Colon Carcinoma Metastatic in the Brain (tissue), 2 donors: ENCODE data around the gene DHX34.

DNA sequence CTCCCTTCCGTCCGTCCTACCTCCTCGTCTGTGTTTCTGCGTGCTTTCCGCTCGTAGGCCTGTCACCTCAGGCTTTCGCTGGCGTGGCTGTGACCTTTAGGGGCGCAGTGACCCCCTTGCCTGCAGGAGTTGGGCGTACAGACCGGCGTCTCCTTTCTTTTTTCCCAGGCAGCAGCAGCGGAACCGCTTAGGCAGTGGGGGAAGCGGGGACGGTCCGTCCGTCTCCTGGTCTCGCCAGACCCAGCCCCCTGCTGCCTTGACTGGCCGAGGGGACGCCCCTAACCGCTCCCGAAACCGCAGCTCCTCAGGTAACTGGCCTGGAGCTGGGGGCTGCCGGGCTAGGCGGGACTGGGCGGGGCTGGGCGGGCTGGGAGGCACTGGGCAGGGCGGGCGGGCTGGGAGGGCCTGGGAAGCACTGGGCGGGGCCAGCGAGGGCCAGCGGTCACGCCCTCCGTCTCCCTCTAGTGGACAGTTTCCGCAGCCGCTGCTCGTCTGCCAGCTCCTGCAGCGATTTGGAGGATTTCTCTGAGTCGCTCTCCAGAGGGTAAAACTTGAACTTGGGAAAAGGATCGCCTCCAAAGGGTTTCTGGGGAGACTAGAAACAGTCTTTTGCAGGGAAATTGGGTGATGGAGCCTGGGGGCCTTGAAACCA is 6.2 kb downstream of the PGLYRP1 start:
- PRO-cap, 2 experiments: no peak in any of the 2 experiments

- PRO-cap, 2 experiments: no peak in any of the 2 experiments
Observed at GRCh38 chr19:46020578-46021420, 2.1 kb downstream of the PGLYRP1 start.

- PRO-cap, 2 experiments: peak in 2 of 2 experiments; most common plus-strand start chr19:46068833 (in 1)
Observed at GRCh38 chr19:46068316-46069174, 27.7 kb upstream of the IGFL4 start.

GRCh38 chr19:46189857-46190410 is 39.6 kb upstream of the IGFL1 start:
- PRO-cap, 2 experiments: no peak in any of the 2 experiments

DNA sequence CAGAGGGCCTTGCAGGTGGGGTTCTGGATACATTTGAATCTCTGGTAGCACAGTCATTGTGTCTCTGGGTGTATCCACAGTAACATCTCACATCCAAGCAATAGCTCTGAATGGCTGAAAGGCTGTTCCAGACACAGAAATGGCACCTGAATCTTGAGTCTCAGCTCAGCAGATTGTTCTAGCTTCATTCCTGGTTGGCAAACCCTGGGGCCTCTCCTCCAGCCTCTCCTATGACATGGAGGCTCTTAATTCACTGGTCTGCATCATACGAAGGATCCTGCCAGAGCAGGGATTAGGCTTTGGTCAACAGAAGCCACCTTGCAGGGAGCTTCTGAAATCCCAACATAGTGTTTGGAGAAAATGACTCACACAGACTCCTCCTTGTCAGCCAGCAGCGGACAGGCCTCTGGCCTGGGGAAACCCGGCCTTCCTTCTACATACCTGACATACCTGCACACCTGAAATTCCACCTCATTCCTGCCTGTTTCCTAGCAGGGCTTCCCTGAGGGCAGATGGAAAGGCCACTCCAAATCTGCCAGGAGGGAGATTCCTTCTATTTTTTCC is 18.5 kb upstream of the IGFL1 start:
- PRO-cap, 2 experiments: no peak in any of the 2 experiments

DNA sequence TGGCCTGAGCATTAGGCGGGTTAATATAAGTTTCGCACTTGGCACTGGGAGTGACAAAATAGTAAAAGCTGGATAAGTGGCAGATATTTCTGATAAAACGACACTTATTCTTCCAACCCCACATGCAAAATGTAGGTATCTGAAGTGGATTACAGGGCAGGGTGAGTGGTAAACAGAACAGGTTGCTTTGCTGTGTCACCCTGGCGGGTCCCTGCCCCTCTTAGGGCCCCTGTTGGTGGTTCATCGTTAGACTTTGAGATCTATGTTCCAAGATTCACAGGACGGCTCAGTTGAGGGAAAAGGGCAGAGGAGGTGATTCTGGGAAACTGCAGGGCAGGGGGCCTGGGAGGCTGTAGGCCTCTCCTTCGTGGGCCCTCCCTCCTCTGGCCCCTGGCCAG is 6.3 kb downstream of the HIF3A start:
- PRO-cap, 2 experiments: no peak in any of the 2 experiments

DNA sequence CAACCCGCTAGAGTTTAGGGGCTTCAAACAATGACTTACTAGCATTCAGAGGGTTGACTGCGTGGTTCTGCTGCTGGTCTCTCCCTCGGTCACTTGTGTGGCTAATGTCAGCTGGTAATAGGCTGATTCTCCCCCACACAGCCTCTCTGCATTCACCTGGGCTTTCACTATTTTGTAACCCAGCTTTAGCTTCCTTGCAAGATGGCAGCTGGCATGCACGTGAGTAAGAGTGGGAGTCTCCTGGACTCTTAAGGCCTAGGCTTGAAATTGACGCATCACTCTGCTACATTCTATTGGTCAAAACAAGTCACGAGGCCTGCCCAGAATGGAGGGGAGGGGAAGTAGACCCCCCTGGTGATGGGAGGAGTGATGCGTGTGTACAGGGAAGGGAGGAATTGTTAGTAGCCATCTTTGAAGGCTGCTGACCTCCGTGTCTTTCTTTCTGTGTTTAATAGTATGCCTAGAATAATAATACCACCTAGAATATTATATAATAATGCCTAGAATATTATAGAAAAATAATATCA is 24.9 kb upstream of the PNMA8B start:
- PRO-cap, 2 experiments: no peak in any of the 2 experiments

GRCh38 chr19:46733664-46734297 is 12.1 kb upstream of the FKRP start:
- PRO-cap, 2 experiments: no peak in any of the 2 experiments

GRCh38 chr19:46764603-46765296 is 18.5 kb upstream of the STRN4 start:
- PRO-cap, 2 experiments: no peak in any of the 2 experiments

- PRO-cap, 2 experiments: peak in 1 of 2 experiments; most common plus-strand start chr19:46839985 (in 1); most common minus-strand start chr19:46839903 (in 1)
Observed at GRCh38 chr19:46839817-46840266, 10.8 kb downstream of the AP2S1 start.

GRCh38 chr19:46863707-46864869 is 3.3 kb downstream of the ARHGAP35 start:
- PRO-cap, 2 experiments: no peak in any of the 2 experiments

DNA sequence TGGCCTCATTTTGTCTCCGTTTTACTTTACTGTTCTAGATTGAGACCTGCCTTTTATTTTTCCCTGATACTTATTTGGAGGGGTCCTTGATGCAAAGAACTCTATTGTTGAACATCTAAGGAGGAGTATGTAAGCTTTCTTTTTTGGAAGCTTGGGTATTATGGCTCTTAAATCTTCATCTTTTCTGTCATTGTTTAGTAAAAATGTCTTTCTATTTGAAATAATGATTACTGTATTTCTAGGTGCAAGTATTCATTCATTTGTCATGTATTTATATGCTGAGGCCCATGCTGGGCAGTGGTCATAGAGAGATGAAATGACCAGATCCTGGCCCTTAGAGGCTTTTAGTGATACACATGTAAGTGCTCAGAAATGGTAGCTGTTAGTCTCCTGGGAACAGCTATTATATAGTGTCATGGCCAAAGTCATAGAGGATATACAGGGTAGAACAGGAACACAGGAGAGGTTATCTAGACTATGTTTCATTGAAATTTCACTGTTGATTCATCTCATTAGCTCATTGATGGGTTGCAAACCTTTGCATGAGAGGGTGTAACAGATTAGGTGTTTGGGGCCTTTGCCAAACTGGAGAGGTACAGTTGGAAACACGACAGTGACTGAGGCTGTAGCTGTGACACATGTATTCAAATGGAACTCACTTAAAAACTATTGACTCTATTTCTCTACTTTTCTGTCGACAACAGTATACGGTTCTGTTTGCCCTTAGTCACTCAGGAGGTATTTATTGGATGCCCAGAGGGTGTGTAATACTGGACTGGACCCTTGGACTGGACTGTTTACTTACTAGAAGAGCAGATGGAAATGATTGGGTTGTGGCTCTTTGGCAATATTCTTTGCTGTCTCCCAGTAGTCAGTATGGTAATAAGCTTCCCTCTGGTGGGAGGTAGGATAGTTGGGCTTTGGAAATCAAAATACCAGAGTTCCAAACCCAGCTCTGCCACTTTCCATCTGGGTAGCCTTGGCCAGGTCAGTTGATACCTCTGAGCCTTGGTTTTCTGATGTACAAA is 29.6 kb downstream of the ARHGAP35 start:
- PRO-cap, 2 experiments: no peak in any of the 2 experiments

GRCh38 chr19:46967759-46968394 is 51.8 kb upstream of the NPAS1 start:
- PRO-cap, 2 experiments: no peak in any of the 2 experiments

GRCh38 chr19:46988574-46988992 is 31.1 kb upstream of the NPAS1 start:
- PRO-cap, 2 experiments: no peak in any of the 2 experiments

DNA sequence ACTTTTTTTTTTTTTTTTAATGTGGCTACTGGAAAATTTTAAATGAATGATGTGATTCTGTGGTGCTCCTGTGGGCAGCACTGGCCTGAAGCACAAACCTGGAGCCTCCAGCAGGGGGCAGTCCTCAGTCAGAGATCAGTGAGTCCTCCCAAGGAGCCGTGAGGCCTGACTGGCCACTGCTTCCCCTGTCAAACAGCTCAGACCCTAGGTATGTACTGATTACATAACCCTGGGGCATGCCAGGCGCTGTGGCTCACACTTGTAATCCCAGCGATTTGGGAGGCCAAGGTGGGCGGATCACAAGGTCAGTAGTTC is 30.9 kb upstream of the TMEM160 start:
- PRO-cap, 2 experiments: no peak in any of the 2 experiments

GRCh38 chr19:47157941-47158212 is 27.2 kb downstream of the SAE1 start:
- PRO-cap, 2 experiments: no peak in any of the 2 experiments

- PRO-cap, 2 experiments: no peak in any of the 2 experiments
Observed at GRCh38 chr19:47228214-47228796, 2.7 kb downstream of the BBC3 start.

- PRO-cap, 2 experiments: peak in 2 of 2 experiments; most common plus-strand start chr19:47349355 (in 2)
Observed at GRCh38 chr19:47349151-47350290, at the start of gene DHX34. DHX34 (plus strand) TSS chr19:47349315.

GRCh38 chr19:47446909-47448048 is 24.4 kb downstream of the SLC8A2 start:
- PRO-cap, 2 experiments: peak in 1 of 2 experiments; most common plus-strand start chr19:47447271 (in 1); most common minus-strand start chr19:47447106 (in 1)

DNA sequence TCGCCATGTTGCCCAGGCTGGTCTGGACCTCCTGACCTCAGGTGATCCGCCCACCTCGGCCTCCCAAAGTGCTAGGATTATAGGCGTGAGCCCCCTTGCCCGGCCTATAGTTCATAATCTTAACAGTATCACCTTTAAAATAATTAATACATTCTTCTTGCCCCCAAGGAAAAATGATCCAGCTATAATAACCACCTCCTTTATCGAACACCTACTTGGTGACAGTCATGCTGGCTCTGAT is 796 bp upstream of the KPTN start:
- PRO-cap, 2 experiments: no peak in any of the 2 experiments